Pericardium (tissue), 1 donor: ENCODE results near the gene GPATCH1.

- RRBS, result no CpG with 5 or more reads among the region's 9 CpGs
Observed at GRCh38 chr19:33039207-33039706, 25.4 kb downstream of the RHPN2 start.

GRCh38 chr19:33062549-33063231, 2.0 kb downstream of the RHPN2 start:
- RRBS, result no CpG with 5 or more reads among the region's 13 CpGs

DNA sequence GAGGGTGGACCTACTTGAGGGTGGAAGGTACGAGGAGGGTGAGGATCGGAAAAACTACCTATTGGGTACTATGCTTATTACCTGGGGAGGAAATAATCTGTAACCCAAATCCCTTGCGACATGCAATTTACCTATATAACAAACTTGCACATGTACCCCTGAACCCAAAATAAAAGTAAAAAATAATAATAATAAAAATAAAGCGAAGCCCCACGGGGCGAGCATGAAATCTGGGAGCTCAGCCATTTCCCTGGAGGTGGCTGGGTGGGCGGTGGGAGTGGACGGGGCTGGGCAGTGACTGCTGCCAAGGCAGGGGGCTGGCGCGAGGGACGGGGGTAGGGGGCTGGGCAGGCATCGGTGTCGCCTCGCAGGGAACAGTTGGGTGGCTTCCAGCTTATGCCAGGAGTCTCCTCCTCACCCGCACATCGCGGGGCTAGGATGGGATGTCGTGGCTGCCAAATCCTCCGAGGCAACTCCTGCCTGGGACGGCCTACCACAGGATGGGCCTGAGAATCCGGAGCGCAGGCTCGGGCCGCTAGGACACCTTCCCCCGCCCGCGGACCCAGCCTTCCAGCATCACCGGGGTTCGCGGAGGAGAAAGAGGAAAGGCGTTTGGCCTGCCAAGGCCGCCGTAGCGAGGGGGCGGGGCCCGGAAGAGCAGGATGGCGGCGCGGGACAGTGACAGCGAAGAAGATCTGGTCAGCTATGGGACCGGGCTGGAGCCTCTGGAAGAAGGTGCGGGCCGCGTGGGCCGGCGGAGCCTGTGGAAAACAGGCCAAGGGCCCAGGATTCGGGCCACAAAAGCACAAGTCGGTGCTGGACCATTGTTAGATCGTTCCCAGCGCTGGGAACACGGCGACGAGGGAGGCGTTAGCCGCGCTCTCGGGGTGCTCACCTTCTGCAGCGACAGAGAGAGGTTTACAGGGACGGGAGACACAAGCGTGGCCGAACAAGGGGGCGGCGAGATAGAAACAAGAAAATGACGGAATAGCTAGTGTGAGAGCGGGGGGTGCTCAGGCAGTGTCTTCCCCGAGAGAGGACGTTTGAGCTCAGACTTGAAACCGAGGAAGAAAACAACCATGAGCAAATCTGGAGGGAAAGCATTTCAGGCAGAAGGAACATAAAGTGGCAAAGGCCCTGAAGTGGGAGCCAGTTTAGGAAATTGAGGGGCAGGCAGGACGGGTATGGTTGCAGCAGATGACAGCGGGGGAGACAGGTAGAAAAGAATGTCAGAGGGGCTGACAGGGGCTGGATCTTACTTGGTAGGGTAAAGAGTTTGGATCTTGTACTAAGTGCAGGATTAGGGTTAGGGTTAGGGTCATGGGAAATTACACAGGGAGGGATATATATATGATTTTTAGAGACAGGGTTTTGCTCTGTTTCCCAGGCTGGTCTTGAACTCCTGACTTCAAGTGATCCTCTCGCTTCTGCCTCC, at the start of gene GPATCH1:
Gene GPATCH1, plus strand, starts transcription at position 650 of the 1,435 bp plus-strand sequence.
- RRBS, result 2% methylated on average over 25 of the region's 71 CpGs

DNA sequence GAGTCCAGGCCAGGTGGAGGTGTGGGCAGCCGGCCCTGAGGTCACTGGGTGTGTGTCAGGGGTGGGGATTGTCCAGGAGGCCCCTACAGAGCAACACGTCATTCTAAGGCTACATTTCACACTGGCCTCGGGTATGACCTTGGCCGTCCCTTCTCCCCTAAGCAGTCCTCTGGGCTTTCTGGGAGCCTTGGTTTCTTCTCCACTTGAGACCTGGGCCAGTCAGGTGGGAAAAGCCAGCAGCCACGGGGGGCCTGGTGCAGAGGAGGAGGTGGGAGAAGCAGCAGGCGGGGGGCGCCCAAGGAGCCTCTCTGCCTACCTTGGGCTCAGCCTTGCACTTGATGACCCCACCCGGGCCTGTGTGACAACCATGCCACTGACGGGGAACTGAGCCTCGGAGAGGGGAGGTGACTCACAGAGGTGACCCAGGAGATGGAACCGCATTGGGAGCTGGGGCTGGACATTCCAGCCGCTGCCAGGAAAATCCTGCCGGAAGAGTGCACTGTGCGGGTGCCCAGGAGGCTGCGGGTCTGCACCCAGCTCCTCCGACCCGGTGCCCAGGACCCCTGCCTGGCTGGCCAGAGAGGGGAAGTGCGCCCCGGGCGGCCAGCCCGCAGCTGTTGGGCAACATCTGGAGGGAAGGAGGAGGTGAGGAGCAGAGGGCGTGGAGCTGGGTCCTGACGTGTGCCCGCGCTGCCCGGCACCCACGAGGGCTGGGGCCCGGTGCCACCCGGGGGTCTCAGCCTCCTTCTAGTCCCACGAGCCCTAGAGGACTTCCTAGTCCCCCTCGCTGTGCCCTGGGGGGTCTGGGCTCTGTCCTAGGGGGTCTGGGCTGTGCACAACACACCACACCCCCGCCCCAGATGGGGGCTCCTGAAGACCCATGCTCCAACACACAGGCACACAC, 23.4 kb upstream of the SLC7A10 start:
- RRBS, result 29% methylated on average over 13 of the region's 32 CpGs

DNA sequence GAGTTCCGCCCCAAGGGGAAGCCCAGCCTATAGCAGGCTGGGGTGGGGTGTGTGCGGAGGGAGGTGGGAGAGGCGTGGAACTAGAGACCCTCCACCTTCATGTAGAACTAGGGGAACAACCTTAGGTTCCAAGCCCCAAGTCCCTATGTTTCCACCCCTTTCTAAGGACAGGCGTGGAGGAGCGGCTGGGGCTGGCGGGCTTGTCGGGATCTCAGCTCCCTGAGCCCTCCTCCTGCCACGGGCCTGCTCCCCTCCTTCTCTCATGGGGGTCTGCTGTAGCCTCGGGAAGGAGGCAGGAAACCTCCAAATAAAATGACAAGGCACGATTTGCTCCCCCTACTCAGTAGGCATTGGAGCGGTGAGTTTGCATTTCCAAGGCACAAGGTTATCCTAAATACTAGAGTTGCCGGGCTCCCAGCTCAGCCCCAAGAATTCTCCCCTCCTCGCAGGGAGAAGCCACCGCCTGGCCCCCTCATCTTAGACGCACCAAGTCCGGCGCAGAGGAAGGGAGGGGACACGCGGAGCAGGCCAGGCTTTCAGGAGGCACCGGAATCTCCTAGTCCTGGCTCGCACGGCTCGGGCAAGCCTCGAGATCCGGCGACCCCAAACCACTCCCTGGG, 1.6 kb downstream of the CEBPA start:
- RRBS, result 8% methylated on average over 13 of the region's 26 CpGs

DNA sequence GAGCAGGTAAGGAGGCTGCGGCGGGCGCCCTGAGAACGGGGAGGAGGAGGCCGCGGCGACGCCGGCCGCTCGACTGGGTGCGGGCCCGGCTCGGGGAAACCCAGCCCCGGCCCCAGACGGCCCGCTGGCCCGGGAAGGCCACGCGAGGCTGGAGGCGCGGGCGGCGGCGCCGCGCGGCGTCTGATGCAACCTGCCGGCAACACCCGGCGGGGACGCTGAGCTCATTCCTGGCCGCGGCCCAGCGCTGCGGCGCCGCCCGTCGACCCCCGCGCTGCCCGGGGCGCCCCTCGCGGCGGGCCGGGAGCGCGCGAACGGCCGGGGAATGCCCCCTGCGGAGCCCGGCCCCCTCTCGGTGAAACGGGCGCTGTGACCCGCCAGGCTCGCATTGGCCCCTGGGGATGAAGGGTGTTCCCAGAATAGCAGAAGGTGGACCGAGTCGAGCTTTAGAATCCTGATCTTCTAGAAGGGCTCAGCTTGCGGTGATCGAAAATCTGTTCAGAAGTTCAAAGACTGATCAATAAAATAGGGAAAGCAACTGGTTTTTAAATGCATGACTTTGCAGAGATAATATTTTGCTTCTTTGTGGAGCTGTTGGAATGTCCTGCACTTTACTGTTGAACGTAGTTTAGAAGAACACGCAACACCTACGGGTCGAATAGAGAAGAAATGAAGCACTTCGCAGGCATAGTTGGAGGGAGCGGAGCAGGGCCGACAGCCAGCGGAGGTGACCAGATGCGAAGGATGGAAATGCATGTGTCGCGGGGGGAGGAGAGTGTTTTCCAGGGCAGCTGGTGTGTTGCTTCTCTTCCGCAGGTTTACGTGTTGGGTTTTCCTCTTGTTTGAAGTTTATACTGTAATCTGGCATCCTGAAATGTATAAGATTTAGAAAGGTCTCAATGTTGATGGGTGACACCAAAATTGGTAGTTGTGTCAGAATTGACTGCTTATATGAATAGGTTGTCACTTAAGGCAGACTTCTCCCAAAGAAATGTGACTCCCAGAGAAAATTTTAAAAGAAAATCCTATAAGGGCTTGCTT, 700 bp downstream of the CEBPG start:
- RRBS, result under 1% methylated on average over 27 of the region's 78 CpGs

DNA sequence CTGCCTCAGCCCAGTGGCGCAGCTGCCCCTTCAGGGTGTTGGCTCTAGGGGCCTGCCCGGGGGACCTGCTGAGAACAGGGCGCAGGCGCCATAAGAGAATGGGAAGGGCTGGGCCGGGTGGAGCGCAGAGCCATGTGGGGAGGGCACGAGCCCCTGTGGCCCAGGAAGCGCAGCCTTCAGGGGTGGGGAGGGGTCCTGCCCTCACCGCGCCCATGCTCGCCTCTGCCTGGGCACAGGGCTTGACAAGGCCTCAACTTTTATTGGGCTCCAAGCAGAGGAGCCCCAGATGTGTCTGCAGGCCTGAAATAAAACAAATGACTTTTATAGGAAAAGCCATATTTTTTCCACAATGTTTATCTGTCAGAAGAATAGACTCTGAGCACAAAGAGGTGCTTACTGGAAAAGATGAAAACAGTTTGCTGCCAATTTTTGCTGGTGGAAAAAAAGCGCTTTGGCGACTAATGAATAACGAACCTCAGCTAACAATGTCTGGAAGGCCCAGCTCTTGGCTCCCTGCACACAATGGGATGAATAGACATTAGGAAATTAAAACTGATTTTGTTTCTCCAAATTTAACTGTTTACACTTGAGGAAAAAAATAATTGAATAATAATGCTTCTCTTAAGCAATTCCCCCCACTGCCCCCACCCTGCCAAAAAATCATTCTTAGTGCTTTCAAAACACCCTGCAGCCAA, 16.4 kb downstream of the CEBPG start:
- RRBS, result 24% methylated on average over 4 of the region's 14 CpGs

GRCh38 chr19:33403245-33404189, 30.0 kb downstream of the CEBPG start:
- RRBS, result no CpG with 5 or more reads among the region's 23 CpGs

DNA sequence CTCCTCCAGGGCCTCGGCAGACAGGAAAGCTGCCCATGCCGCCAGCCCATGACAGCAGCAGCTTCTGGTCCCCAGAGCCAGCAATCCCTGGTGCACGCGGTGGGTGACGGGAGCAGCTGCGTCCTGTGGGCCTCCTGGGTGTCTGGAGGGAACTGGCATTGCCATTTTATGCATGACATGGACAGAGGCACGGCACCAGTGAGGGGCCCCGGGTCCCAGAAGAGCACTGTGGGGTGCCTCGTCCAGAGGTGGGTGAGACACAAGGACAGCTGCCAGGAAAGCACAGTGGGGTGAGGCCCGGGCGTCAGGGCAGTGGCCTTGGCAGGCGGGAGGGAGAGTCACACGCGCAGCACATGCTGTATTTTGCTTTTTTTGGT, 32.3 kb downstream of the CEBPG start:
- RRBS, result 68% methylated on average over 3 of the region's 14 CpGs

DNA sequence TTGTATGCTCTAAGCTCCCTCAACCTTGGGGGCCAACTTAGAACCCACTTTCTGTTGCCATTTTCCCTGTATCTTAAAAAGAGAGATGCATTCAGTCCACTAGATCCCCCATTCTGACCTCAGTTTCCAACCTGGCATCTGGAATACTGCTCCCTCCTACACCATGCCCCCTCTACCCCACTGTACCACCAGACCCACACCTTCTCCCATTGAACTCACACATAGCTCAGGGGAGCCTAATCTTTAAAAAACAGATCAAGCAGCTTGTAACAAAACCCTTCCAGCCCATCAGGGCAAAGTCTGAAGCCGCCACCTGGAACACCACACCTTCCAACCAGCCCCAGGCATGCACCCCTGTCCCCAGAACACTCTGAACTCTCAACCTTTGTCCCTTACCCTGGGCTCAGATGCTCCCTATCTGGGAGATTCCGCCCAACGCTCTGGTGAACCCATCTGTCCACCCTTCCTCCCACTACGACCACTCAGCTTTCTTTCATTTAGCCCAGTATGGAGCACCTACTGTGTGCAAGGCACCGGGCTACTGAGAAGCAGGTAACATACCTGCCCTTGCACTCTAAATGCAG, 882 bp downstream of the PEPD start:
- RRBS, result no CpG with 5 or more reads among the region's 5 CpGs

DNA sequence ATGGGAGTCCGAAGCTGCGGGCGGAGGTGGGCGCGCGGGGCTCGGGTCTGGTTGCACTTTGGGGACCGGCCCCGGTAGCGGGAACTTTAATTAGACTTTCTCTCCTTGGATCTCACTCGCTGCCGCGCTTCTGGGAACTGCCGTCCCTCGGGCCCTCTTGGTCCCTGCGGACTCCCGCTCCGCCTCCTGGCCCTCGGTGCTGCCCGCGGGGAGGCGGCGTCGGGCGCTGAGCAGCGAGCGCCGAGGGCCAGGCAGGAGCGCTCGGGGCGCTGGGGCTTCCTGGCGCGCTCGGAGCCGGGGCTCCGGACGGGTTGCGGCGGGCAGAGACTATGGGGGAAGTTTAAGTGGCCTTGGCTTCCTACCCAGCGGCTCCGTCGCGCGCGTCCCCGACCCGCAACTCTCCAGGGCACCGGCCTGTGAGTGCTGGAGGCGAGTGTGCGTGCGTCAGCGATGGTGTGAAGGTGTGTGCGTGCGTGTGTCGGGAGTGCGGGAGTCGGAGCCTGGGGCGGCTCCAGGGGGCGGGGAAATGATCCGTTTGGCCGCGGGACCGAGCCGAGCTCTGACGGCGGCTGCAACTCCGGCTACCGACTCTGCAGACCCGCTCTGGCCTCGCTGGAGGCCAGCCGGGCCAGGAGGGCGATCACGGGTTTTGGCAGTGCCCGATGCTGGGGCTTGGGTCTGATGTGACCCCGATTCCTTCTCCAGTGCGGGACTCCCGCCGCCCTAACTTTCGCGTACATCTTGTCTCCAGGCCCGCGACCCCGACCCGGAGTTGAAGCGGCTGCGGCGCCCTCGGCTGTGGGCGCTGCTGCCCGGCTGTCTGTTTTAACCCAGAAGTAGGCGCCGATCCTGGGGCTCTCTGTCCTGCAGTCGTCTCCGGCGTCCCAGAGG, 918 bp downstream of the CHST8 start:
- RRBS, result 3% methylated on average over 31 of the region's 95 CpGs

DNA sequence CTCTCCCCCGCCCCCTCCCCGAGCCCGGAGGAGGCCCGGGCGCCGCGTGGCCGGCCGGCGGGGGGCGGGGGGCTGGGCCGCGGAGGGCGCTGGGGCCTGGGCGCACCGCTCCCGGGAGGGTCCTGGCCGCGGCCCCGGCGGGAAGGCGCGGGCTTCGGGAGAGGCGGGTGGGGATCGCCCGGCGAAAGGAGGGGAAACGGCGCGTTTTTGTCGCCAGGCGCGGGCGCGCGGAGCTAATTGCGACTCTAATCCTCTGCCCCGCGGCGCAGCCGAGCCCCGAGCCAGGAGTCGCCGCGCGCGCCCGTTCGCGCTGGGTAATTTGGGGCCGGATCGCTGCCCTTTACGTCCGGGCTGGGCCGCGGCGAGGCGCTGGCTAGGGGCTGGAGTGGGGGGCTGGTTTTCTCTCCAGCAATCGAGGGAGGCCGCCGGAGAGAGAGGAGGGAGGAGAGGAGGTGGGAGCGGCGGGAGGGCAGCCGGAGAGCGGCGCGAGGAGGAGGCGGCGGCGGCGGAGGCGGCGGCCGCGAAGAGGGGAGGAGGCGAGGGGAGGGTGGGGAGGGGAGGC, 377 bp upstream of the KCTD15 start:
- RRBS, result 3% methylated on average over 37 of the region's 77 CpGs

GRCh38 chr19:34184445-34185742, 12.6 kb downstream of the LSM14A start:
- RRBS, result no CpG with 5 or more reads among the region's 10 CpGs

GRCh38 chr19:34232337-34233272, 21.7 kb upstream of the GARRE1 start:
- RRBS, result no CpG with 5 or more reads among the region's 12 CpGs

GRCh38 chr19:34253745-34254144, 609 bp upstream of the GARRE1 start:
- RRBS, result 1% methylated on average over 1 of the region's 14 CpGs

DNA sequence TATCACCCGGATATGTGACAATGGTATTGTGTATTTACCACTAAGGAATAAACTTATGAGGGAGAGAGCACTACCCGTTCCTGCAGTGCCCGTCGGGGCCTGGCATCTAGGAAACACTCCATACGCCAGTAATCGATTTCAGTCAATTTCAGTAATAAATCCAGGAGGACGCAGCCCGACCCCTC, 317 bp upstream of the GARRE1 start:
- RRBS, result 5% methylated on average over 1 of the region's 8 CpGs

DNA sequence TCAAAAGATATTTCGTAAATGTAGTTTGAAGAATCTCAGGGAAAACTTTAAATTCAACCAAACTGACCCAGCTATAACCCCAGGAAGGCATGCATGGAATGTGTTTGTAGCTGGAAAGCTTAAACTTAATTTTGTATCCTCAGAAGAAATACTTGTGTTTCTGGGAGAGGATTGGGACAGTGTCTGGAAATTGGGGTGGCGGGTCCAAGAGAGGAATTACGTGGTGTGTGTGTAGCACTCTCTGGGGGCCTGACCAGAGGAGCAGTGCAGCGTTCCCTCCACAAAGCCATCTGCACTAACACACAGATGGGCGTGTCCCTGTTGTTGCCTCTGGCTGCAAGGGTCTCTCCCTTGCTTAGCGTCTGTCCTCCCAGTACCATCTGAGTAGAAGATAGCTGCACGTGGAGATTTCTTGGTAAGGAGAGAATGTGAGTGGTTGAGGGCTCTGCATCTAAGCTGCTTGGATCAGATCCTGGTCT, 6.4 kb downstream of the GARRE1 start:
- RRBS, result no CpG with 5 or more reads among the region's 7 CpGs

- RRBS, result no CpG with 5 or more reads among the region's 12 CpGs
Observed at GRCh38 chr19:34265148-34265856, 10.9 kb downstream of the GARRE1 start.

GRCh38 chr19:34299121-34299587, 44.8 kb downstream of the GARRE1 start:
- RRBS, result no CpG with 5 or more reads among the region's 4 CpGs

- RRBS, result no CpG with 5 or more reads among the region's 14 CpGs
Observed at GRCh38 chr19:34316773-34318131, 47.7 kb upstream of the GPI start.